REH cell (cell line): ENCODE measurements around a stretch of chr3.

- PRO-cap, result no peak
Measured at GRCh38 chr3:140708540-140708931, 30.7 kb downstream of the TRIM42 start.

DNA sequence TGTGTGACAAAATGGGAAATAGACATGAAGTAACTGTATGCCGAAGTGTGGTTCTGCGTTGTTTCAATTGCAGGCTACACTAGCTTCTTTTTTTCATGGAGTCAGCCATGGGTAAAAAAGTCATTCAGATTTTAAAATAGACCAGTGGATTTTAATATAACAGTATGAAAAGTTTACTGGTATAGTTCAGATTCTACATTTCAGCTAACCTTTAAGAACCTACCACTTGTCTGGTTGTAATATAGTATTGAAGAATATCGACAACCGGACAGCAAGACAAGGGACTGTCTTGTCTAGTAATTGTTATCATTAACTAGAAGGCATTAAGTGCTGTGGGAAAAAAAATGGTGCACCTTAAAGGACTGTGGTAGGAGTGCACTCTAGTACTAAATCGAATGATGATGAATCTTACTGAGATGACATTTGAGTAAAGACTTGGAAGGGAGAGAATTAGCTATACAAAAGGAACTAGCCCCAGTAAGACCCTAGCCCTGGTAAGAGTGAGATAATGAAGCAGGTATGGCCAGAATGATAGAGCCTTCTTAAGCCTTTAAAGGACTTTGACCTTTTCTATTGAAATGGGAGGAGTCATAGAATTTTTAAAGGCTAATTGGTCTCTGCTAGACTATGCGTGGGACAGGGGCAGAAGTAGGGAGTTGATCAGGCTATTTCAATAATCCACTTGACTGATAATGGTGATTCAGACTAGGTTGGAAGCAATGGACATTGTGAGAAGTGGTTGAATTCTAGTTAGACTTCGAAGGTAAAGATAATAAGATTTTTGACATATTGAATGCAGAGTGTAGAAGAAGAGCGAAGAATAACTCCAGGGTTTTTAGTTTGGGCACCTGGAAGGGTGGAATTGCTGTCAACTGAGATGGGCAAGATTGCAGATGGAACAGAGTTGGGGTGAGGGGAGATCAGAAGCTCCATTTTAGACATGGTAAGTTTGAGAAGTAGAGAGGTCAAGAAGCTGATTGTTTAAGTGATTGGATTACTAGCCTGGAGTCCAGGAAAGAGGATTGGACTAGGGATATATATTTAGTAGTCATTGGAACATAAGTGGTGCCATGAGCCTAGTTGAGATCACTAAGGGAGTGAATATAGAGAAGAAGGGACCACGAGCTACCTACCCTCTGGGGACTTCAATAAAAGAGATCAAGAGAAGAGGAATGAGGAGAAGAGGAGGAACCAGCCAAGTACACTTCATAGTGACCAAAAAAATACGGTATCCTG lies 4.6 kb downstream of the SLC25A36 start:
- PRO-cap, result no peak

- PRO-cap, result no peak
Measured at GRCh38 chr3:140966252-140966755, 24.7 kb downstream of the SLC25A36 start.

DNA sequence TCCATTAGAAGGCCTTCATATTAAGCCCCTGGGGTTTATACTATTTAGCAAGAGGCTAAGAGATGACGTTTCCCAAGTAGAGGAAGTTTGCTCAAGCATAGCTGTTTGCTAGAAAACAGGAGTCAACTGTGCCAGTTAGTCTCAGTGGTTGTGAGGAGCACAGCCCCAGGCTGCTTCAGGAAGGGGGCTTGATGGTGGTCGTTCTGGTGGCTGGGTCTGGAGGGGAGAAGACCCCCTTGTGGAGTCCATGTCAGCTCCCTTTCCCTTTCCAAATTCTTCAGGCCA lies 64.8 kb downstream of the SPSB4 start:
- PRO-cap, result no peak

DNA sequence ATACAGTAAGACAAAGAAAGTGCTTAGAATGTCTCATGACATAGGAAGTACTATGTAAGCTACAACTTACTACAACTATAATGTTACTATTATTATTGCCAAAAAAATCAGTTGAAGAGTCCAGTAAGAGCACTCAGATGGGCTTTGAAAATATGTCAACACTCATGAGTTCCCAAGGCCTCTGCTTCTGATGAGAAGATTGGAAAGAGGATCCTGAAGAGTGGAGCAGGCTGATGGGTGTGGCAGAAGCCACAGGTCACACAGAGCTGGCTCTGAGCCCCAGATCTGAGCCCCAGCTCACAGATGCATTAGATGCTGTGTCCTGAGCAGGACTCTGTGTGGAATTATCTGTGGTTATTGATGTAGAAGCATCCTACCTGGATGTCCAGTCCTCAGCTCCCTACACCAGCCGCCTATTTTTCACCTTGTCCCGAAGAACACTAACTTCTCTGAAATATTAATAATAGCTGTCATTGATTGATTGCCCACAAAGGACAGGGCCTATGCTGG lies 65.6 kb downstream of the SPSB4 start:
- PRO-cap, result no peak

- PRO-cap, result no peak
Measured at GRCh38 chr3:141147715-141148229, 83.9 kb upstream of the PXYLP1 start.

- PRO-cap, result no peak
Measured at GRCh38 chr3:141232061-141232363, 387 bp downstream of the PXYLP1 start.

DNA sequence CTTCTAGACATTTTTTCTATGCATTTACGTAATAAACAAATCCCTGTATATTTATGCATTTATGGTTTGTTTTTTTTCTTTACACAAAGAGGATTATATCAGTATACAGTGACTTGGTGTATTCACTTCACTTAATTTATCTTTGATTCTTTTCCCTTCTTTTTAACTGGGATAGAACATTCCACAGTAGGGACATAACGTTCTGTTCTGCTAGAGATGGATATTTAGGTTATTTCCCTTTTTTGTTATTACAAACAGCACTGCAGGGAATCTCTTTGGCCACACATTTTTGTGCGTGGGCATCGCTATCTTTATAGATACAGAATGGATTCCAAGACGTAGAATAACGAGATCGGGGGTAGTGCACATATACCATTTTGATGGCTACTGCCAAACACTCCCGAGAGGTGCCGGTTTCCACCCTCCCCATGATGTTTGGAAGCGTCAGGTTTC lies 44.7 kb downstream of the PXYLP1 start:
- PRO-cap, result no peak

DNA sequence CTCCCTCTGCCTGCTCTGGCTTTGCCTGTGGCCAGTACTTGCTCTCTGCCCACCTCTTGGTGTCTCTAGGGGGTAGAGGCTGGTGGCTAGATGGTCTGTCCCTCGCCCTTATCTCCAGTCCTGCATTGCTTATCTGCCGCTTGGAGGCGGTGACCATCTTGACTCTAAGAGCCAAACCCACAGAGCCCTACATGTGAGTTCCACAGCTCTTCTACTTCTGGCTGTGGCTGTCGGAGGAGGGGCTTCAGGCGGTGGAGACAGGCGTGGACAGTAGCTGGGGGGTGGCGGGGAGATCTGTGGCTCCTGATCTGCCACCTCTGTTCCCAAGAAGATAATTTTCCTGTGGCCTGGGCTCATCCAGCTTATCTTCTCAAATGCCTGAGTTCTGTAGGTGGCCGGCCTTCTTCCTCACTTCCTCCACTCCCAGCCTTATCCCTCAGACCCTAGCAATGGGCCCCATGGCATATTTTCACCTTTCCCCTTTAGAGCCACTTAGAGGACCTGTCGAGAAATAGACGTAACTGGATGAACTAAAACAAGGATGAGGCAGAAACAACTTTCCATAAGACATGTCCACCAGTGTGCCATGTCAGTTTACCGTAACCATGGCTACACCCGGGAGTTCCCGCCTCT lies 55.5 kb upstream of the ZBTB38 start:
- PRO-cap, result no peak

- PRO-cap, result no peak
Measured at GRCh38 chr3:141401700-141401871, 33.3 kb downstream of the ZBTB38 start.

GRCh38 chr3:141403453-141404229 lies 35.3 kb downstream of the ZBTB38 start:
- PRO-cap, result no peak

DNA sequence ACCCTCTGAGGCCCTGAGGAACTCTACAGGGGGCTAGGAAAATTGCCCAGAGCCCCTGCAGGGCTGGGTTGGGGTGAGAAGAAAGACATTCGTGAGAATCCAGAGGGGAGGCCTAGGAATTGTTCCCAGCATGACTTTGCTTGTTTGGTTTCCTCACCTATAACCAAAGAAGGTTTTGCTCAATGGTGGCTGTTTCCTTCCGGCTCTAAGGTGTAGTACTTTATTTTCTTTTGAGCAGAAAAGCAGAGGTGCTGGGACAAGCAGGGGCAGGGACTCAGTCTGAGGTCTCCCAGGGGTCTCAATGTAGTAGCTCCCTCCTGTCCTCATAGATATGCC lies 41.5 kb downstream of the ZBTB38 start:
- PRO-cap, result no peak

DNA sequence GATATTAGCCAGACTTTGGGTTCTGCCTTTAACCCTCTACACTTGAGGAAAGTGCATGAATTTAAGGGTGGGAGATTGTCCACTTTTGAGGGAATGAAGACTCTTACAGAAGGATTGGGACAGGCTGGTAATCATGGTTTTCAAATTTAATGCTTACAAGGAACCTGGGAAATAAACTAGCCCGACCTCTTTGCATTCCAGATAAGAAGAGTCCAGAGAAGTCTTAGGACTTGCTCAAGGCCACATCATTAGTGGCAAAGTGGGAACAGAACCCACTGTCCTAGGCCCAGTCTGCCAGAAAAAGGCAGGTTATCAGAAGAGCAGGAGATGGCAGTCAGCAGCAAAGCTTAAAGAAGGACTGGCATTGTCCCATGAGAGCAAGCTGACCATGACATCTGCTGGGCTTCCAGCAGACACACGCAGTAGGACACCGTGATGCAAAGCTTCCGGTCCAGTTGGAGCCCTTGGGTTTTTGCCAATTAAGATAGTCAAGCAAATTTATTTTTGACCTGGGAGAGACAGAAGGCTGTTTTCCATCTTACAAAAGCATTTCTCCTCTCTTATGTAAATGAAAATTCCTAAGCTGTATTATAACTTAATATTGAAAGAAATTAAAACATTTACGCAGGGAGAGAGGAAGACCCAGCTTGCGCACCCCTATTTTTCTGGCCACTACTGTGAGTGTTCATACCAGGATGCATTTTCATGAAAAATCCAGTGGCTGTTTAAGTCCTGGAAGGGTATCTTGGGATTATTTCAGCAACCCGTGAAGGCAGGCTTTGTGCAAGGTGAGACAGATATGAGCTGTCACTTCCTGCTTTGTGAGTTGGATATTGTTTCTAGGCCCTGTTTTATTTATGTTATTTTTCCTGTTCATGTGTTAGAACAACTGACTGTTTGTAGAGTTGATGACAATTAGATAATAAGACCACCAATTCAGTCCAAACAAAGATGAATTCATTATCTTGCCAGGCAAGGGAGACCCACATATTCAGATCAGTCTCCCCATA lies 42.2 kb downstream of the ZBTB38 start:
- PRO-cap, result no peak

GRCh38 chr3:141455544-141456257 lies 31.1 kb upstream of the RASA2 start:
- PRO-cap, result no peak

- PRO-cap, result no peak
Measured at GRCh38 chr3:141489092-141489613, 2.3 kb downstream of the RASA2 start.

GRCh38 chr3:141498602-141499732 lies 12.1 kb downstream of the RASA2 start:
- PRO-cap, result bidirectional peak, plus-strand start at chr3:141499038, minus-strand start at chr3:141498933

DNA sequence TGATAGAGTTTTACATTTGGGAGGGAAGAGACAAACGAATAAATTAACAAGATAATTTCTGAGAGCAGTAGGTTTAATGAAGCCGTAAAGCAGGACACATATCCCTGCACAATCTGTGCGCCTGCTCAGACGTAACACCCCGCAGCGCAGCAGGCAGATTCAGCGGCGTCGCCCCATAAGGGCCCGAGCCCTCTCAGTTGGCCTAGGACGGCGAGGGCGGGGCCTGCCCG lies 261 bp upstream of the RNF7 start:
- PRO-cap, result bidirectional peak, plus-strand start outside the sequence, minus-strand start at position 199 of the sequence

- PRO-cap, result no peak
Measured at GRCh38 chr3:141878891-141879258, 2.4 kb downstream of the ATP1B3 start.

- PRO-cap, result no peak
Measured at GRCh38 chr3:141921127-141921815, 44.8 kb downstream of the ATP1B3 start.

DNA sequence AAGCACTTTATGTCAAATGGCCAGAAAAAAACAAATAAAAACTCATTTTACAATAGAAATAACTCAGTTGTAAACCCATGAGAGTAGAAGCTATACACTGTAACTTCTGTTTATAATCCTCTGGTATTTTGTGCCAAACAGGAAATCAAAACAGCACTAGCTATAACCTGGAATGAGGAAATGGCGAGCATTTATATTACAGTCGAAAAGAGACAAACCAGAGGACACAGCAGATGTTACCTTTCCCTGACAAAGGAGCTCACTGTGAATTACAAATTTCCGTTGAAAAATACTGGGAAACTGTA lies 10.3 kb downstream of the GK5 start:
- PRO-cap, result no peak